ENCODE measurements around a stretch of chr10.

- PRO-cap = no peak
These were observed 11.0 kb upstream of the SPAG6 start for GRCh38 chr10:22334184-22334872.

DNA sequence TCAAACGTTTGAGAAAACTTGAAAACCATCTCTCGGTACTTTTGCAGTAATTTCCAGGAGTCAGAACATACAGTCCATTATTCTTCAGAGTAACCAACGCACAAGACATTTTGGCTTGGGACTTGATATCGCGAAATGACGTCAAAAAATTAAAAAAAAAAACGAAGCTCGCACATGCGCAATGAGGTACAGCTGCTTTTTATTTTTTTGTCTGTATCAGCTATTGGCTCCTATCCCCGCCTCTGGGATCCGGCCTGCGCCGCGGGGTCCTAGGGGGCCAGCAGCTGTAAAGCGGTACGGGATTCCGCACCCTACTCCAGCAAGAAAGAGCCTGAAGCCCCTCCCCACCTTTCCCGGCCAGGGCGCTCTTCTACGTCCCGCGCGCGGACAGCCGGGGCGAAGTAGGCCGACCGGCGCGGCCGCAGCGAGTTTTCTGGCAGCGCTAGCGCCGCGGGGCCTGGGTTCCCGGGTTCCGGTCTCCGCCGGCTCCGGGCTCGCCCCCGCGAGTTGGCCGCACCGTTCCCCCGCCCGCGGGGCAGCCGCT, 5.0 kb upstream of the SPAG6 start:
- PRO-cap = bidirectional peak, plus-strand start at position 252 of the sequence, minus-strand start outside the sequence; bidirectional peak, plus-strand start at position 368 of the sequence, minus-strand start at position 435 of the sequence

- PRO-cap = no peak
These were observed 139.9 kb downstream of the SPAG6 start for GRCh38 chr10:22485182-22485595.

DNA sequence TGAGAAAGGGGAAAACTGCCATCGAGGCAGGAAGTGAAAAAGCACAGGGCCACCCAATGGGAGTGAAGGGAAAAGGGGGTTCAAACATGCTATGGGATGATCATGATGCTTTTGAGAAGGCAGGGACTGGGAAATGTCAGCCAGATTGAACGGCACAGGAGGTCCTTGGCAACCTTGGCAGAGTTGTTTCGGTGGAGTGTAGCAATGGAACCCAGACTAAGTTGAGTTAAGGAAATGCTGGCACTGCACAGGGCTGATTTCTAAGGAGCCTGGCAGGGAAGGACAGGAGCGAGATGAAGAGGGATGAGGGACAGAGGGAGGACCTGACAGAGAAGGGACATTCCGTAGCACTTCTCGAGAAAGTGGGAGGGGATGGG, 101.4 kb downstream of the PIP4K2A start:
- PRO-cap = no peak

GRCh38 chr10:22691558-22692205, 22.7 kb downstream of the PIP4K2A start:
- PRO-cap = no peak

DNA sequence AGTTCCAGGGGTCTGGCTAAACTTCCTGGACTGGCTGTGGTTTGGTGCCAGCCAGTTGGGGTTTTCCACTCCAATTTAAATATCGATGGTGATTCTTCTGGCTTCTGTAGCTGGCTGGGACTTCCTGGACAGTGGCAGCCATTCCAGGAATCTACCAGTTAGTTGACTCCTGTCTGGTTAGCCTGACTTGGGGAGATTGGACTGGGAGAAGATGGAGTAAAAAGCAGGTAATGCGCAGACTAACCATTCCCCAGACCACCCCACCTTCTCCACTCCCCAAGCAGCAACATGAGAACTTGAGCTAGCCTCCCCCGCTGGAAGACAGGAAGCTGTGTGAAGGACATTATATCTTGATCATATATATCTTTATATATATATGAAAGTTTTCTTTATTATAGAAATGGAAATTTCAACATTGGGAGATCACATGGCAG, 6.3 kb upstream of the PIP4K2A start:
- PRO-cap = no peak

DNA sequence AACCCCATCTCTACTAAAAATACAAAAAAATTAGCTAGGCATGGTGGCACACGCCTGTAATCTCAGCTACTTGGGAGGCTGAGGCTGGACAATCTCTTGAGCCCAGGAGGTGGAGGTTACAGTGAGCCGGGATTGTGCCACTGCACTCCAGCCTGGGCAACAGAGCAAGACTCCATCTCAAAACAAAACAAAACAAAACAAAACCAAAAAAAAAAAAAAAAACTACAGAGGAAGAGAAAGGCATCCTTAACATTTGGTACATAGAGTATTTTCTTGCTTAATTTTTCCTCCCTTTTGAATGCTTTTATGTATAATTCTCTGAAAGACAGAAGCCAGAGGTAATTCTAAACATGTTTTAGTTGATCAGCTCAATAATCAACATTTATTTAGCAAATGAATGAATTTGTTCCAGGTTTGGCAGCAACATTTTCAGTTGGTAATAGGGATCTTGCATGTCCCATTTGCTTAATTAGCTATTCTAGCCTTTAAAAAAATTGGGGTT, 27.6 kb upstream of the PIP4K2A start:
- PRO-cap = no peak

- PRO-cap = no peak
These were observed 575 bp upstream of the MSRB2 start for GRCh38 chr10:23094774-23095233.

DNA sequence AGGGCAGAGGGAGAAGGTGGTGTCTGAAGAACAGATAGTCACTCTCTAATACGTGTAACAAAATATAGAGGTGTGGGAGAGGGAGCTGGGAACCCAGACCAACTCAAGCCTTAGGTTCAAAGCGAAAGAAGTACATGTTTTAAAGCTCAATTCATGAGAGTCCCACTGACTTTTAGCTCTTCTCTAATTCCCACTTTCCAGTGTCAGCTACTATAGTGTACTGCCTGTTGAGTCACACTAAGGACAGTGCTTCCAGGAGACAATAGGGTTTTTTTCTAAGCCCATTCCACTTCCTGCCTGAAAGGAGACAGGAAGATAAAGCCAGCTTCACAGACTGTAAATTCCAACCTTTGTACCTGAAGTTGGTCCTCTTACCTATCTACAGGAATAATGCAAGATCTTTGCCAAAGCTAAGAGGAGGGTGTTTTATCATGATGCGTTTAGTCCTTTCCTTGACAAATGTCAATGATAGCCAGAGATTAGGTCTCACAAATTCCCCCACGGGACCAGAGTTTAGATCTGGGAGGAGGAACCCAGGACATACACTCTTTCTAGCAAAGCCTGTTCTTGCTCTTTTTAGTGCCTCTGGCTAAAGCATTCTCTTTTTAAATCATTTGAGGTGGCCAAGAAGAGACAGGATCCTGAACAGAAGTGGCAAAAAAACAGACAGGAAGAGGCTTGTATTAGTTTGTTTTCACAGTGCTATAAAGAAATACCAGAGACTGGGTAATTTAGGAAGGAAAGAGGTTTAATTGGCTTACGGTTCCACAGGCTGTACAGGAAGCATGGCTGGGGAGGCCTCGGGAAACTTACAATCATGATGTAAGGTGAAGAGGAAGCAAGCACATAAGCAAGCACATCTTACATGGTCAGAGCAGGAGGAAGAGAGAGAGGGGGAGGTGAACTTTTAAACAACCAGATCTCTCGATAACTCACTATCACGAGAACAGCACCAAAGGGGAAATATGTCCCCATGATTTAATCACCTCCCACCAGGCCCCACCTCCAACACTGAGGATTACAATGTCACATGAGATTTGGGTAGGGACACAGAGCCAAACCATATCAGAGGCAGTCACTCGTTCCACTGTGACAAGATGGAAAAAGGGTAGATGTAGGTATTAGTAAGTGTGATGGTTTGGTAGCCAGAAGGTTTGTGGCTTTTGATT, 4.7 kb downstream of the MSRB2 start:
- PRO-cap = no peak

GRCh38 chr10:23174758-23175204, 17.3 kb upstream of the PTF1A start:
- PRO-cap = no peak

GRCh38 chr10:23192785-23193396, 779 bp downstream of the PTF1A start:
- PRO-cap = no peak

GRCh38 chr10:23340895-23341319, 3.7 kb downstream of the C10orf67 start:
- PRO-cap = no peak

DNA sequence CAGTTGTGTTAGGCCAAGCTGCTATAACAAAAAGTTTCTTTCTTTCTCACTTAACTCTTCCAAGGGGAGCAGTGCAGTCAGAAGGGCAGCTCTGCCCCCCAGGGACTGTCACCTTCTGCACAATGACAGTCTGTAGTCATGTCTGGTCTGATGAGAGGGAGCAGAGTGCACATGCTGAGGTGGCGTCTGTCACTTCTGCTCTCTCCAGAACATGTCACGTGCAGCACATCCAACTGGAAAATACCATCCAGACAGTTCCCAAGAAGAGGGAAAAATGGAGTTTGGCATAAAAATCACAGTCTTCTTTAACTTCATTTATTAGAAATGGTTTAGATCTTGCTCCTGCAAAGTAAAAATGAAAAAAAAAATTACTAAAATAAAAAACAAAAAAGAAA, 11.0 kb downstream of the OTUD1 start:
- PRO-cap = no peak

DNA sequence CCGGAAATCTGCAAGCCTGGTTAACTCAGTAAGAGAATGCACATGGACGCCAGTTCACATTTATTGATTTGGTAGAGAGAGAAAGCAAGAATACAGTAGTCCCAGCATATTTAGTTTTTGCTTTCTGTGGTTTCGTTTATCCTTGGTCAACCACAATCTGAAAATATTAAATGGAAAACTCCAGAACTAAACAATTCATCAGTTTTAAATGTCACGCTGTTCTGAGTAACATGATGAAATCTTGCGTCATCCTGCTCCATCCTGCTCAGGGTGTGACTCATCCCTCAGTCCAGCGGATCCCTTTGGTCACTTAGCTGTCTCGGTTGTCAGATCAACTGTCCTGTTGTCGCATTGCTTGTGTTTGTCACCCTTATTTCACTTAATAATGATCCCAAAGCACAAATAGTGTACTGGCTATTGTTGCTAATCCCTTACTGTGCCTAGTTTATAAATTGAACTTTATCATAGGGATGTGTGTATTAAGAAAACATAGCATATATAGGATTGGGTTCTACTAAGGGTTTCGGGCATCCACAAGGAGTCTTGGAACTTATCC, 73.5 kb downstream of the OTUD1 start:
- PRO-cap = no peak

GRCh38 chr10:24202526-24202894, 6.4 kb upstream of the KIAA1217 start:
- PRO-cap = no peak

DNA sequence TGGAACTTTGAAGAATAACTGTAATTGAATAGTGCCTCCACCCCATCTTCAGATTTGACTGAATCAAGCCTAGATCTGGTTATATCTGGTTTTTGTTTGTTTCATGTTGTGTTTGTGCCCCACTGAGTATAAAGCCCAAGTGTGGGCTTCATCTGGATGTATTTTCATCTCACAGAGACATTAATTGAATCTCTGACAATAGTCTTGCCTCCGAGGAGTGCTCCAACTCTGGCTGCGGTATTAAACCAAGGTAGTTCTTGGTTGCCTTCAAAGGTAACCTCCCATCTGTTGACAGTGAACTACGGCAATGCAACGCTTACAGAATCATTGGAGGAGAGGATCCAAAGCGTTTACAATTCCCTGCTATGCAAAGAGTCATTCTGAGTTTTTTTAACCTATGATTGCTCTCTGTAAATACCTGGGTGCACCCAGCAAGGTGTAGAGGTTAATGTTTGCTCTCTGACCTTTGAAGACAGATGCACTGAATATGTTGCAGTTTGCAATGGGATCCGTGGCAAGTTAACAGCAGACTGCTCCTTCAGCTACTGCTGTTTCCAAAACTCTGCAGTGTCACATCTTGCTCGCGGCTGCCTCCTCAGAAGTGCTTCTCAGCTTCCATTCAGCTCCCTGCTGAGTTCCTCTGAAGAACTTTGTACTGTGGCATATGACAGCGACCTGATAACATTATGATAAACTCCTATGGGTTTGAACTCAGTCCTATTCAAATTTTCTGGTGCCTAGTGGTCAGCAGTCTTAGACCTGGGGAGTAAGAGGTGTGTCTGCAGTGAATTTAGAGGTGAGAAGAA, 28.9 kb downstream of the KIAA1217 start:
- PRO-cap = no peak

GRCh38 chr10:24238486-24239699, 30.0 kb downstream of the KIAA1217 start:
- PRO-cap = no peak

DNA sequence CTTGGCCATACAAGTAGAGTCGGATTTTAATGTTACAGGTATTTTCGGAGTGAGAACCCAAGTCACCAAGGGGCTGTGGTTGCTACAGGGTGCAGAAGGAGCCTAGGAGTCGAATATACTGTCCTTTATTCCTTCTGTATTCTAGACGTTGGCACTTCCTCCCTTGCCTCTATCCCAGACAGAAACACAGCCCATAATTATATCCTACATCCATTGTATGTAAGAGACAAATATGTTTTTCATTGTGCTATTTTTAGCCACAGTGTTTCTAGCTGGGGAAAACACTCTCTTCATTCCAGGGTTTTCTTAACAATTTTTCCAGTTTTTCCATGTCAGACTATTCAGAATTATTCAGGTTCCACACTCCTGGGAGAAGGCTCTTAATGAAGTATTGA, 32.6 kb downstream of the KIAA1217 start:
- PRO-cap = no peak

- PRO-cap = no peak
These were observed 250.3 kb downstream of the ARHGAP21 start for GRCh38 chr10:24473282-24473937.

GRCh38 chr10:24512845-24513482, 210.7 kb downstream of the ARHGAP21 start:
- PRO-cap = no peak